Skin of body (tissue), 2 donors: Measurements from ENCODE around the gene LRRC4.

DNA sequence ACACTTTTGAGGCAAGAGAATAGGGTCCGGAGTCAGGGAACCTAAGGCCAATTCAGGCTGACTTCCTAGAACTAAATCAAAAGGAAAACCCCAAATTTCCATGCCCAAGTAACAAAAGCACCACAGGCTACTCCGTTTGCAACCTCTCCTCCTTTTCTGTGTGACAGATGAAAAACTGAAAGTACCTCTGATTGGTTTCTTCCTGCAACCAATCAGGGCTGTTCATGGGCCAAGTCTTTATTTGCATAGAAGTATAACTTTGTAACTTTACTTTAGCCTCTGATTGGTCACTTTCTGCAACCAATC, 239.9 kb upstream of the KCND2 start:
- RAMPAGE, long total RNA: no peak

- RAMPAGE, long total RNA: no peak
Observed at GRCh38 chr7:120167868-120168295, 105.1 kb upstream of the KCND2 start.

DNA sequence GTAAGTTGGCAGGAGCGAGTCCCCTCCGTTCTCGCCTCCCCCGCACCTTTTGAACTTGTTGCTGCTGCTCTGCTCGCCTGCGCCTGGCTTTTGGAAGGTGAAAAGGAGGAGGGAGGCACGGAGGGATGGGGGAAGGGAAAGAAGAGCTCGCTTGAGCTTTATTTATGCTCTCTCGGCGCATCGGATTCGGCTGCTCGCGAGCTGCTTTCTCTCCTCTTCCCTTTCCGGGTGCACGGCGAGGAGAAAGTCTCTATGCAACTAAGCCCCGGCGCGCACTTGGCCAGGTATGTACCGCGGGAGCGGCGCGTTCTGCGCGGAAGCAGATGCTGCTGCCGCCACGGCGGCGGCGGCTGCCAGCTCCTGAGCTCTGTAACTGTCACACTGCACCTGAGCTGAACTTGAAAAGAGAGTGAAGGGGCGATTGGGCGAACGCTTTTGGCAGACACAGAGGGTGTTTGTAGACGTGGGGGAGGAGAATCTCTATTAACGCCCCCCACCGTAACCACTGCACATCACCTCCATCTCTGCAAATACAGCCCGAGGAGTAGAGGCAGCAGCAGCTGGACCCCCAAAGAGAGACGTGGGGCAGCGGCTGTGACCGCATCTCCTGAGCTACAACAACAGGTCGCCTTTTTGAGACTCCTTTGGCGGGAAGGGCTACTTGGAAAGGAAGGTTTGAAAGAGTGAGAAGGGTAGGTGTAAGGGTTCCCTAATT, 663 bp downstream of the KCND2 start:
- RAMPAGE, long total RNA: no peak

DNA sequence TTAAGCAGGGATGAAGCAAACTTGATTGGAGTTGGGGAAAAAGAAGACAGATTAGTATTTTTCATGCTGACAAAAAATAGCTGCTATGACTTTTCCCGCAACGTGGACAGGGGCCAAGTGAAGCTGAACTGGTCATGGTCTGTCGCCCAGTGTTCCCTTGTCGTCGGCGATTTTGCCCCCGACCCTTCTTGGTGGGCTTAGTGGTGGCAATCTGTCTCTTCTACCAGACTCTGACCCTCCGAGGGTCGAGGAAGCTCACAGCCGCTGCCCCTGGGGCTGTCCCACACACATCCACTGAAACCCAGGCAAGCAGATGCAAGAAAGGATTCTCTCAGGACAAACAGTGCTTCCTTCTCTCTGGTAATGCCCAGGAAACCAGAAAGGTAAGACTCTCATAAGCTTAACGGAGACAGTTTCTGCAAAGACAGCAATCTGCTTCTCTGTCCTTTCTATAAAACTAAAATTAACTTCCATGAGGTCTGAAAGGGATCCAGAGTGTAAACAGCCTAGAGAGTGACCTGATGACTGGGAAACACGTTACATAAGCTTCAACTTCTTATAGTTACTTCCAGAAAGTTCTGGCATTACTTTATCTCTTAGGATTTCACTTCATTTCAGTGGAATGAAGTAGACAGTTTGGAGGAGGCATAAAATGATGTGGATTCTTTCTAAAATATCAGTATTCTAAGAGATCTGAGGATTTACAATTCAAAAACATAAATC, 1.1 kb downstream of the CPED1 start:
- RAMPAGE, long total RNA: no peak

DNA sequence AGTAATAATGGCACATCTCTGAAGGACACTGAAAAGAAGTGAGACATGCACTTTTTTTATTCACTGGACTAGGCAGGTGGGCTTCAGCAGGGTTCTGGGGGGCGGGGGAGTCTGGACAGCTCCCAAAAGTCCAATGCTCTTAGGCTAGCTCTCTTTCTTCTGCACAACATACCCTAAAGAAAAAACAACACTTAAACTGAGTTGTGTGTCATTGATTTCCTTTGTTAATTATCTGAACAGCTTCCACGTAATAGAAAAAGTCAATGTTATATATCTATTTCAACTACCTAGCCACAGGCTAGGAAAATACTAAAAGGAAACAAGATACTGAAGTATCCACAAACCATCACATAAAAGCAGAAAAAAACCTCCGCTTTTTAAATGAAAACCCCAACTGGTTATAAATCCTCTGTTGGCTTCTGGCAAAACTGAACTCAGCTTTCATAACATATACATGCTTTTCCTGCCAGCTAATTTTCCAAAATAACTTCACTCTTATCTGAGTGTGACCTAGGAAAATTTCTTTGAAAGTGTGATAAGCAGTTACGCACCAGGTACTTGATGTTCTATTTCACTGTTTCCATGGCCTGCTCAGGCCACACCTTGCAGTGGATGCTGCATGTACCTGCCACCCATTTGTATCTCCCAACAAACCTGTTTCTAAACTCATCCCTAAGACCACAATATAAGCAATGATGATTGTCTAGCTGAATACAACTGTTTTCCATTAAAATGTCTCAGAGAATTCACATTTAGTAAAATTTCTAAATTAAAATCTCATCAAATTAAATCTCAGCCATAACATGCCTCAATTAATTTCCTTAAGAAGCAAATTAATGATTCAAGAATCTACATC, 11.9 kb downstream of the FAM3C start:
- RAMPAGE, long total RNA: no peak

GRCh38 chr7:121394252-121395258, 1.6 kb downstream of the FAM3C start:
- RAMPAGE, long total RNA: no peak

DNA sequence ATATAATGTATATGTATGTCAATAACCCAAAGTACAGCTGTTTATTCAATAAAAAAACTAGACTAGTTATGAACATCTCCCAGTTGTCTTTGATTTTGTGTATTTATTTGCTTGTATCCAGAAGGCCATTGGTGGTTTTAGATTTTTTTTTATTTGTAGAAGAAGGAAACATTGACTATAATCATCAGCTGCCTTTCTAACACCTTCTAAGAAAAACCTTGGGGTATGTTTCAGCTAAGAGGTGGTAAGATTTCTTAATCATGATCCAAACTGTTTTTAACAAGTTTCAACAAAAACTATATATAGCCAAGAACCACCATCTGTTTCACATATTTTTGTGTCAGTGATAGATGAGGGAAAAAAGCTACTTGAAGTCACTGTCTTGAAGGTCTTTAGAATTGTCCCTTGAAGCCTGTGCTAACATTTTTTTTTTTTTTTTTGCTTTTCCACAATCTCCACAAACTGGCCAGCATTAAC, 134.7 kb upstream of the FAM3C start:
- RAMPAGE, long total RNA: no peak

DNA sequence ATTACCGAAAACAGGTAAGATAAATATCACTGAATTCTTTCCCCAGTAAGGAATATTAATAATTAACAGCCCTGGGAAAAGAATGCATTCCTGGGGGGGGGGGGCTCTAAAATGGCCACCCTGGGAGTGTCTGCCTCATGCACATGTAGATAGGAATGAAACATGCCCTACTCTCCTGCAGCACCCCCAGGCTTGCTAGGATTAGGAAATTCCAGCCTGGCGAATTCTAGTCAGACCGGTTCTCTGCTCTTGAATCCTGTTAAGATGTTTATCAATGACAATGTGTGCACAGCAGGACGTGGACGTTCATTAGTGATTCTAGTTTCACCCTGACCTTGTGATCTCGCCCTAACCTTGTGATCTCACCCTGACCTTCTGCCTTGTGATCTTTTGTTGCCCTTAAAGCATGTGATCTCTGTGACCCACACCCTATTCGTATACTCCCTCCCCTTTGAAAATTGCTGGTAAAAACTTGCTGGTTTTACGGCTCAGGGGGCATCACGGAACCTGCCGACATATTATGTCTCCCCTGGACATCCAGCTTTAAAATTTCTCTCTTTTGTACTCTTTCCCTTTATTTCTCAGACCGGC, 19.6 kb downstream of the RNF133 start:
- RAMPAGE, long total RNA: no peak

GRCh38 chr7:123719094-123720357, 29.3 kb downstream of the WASL start:
- RAMPAGE, long total RNA: no peak

DNA sequence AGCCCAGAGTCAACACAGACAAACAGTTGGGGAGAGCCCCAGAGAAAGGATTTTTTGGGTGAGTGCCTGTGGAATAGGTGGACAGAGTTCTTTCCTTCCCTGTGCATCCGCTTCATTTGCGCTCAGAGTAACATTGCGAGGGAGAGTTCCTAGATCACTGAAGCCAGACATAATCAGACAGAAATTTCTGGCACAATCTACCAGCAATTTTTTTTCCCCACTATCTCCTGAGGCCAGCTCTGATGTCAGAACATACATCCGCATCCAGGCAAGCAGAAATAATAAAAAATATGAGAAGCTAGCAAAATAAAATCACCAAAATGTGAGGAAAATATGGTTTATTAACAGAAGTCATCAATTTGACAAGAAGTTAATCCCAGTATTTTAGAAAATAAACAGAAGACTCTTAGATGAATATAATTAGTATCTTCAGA, 22.9 kb upstream of the POT1 start:
- RAMPAGE, long total RNA: no peak

GRCh38 chr7:126494910-126495582, 757.7 kb downstream of the GRM8 start:
- RAMPAGE, long total RNA: no peak

DNA sequence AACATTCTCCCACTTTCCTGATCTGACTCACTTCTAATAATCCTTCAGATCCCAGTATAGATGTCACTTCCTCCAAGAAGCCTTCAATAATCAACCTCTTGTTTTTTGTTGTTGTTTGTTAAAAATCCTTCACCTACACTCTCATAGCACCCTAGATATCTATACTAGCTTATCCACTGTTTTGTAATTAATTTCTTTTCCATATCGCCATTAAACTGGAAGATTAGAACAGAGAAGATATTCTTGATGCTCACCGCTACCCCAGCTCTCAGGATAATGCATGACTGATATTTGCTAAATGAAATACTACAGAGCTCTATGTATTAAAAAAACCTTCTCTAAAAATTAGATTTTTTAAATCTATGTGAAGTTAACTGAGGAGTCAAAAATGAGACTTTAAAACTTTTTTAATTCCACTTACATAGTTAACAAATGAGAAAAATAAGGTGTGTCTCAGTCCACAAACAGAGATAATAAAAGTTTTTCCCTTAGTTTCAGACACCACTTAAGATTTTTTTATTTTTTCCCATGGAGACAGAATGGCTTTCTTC, 12.4 kb downstream of the ZNF800 start:
- RAMPAGE, long total RNA: no peak

- RAMPAGE, long total RNA: no peak
Observed at GRCh38 chr7:127686536-127686955, 34.6 kb downstream of the SND1 start.

DNA sequence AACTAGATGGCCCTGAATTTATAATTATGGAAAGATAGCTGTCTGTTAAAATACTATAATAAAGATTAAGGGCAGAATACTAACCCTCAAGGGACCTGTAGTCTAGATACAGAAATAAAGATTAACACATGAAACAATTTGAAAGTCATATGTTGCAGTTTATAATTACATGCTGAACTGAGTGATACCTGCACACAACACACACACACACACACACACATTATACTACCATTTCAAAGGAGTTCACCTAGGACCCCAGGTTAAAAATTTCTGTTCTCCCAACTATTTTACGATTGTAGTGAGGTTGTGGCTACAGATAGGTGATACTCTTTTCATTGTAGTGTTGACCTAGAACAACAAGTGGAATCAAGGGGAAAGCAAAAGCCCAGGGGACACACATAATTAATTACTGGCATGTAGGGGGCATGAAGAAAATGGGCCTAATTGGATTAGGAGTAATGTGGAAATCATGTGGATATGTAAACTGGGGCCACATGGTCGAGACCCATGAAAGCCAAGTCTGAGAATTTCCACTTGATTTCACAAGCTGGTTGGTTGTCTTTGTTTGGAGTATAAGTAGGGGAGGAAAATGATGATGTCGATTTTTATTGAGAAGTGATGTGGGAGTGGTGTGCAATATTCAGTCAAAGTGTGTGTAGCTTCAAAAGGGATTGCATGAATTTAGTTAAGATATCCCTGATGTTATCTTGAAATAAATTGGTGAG, 132.0 kb downstream of the LRRC4 start:
- RAMPAGE, long total RNA: no peak

DNA sequence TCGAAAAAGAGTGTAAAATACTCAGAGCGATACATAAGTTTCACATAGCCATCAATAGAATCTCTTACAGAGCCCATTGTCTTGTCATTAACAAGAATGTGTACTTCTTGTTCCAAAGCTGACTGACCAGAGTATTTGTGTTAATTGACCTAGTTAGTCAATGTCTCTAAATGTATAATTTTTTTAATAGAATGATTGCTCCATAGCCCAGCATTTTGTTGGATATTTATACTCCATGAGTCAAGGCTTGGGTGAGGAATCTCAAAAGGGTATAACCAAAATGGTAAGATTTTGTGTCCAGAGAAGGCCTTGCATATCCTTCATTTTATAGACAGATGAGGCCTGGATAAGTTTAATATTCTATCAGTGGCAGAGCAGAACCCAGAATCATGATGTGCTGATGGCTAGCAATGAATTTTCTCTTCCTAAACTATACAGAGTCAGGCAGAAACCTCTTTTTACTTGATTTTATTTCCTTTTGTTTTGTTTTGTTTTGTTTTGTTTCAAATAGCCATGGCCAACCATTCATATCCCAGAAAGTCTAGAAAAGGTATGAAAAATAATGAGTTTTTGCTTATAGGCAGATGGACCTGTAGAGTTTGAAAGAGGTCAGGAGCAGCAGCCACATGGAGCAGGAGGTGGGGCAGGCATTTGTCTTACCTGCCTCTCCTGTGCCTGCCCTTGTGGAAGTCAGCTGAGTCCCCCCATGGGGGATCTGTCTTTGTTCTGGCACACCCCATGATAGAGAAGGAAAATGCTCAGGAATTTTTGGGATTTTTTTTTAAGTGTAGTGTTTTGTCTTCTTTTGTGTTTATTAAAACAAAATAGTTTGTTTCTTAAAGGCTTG, 44.9 kb downstream of the LRRC4 start:
- RAMPAGE, long total RNA: no peak

- RAMPAGE, long total RNA: no peak
Observed at GRCh38 chr7:128030690-128031787, at the start of gene LRRC4. Gene LRRC4 (minus strand): TSS chr7:128031437.

DNA sequence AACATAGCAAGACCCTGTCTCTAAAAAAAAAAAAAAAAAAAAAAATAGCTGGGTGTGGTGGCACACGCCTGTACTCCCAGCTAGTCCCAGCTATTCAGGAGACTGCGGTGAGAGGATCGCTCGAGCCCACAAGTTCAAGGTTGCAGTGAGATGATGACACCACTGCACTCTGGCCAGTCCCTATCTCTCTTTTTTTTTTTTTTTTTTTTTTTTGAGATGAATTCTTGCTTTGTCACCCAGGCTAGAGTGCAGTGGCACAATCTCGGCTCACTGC, 57.0 kb upstream of the LRRC4 start:
- RAMPAGE, long total RNA: no peak

- RAMPAGE, long total RNA: no peak
Observed at GRCh38 chr7:128091458-128091810, 60.2 kb upstream of the LRRC4 start.

GRCh38 chr7:128108691-128109506, 77.7 kb upstream of the LRRC4 start:
- RAMPAGE, long total RNA: no peak

GRCh38 chr7:128164015-128164610, 77.0 kb upstream of the LEP start:
- RAMPAGE, long total RNA: no peak